ENCODE results near the gene SMR3A.

DNA sequence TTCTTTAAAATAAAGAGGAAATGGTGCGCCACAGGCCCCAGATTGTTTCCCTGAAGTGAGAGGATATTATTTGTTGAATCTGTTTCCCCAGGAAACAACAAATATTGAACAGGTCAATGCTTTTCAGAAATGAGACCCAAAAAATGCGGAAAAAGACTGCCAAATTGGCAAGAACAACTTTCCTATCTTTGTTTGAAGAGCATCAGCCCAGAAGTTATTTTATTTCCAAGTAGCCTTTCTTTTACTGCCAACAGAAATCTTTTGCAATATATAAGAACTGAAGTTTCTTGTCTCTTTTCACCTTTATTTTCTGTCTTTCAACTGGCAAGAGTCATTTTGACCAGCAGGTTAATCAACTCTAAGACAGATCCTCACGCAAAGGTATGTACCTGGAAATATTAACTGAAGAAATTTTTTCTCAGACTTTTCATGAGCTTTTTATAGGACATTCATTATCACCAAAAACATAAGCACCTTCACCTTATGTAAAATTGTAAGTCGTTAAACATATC is at the start of gene SMR3A:
Gene SMR3A (plus strand): TSS at position 299 of the 512 bp plus-strand sequence.
- RAMPAGE, long total RNA = no peak
- RRBS = no CpG with 5 or more reads among the region's 4 CpGs

DNA sequence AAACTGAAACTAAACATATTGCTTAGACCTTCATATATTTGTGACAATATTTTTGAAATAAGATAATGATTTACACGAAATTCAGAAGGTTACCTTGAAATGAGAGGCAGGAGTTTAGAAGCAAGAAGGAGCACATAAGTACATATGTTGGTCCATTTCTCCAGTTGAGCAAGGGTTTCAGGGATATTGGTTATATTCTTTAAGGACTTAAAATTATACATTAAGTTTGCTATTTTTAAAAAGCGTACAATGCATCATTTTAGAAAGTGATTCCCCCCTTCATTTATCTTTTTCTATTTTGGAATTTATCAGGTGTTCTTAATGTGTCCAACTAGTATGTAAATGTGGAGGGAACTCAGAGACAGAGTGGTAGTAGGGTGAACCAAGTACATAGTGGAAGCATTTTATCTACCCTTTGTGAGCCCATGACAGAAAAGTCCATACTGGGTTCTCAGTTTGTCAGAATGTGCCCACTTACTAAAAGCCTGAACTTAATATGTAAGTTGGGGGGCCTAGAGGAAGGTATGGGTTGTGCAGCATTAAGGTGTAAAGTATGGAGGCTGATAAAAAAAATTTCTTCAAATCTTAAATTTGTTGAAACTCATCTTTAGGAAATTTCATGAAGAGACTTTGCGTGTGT is 4.7 kb upstream of the RUFY3 start:
- RAMPAGE, long total RNA = no peak
- RRBS = no CpG with 5 or more reads among the region's 3 CpGs

GRCh38 chr4:70927440-70927762 is 25.2 kb downstream of the MOB1B start:
- RAMPAGE, long total RNA = no peak
- RRBS = no CpG with 5 or more reads among the region's 6 CpGs

GRCh38 chr4:71456734-71457133 is 269.7 kb downstream of the SLC4A4 start:
- RAMPAGE, long total RNA = no peak
- RRBS = no CpG with 5 or more reads among the region's 1 CpG

- RAMPAGE, long total RNA = no peak
- RRBS = no CpG with 5 or more reads among the region's 7 CpGs
Observed at GRCh38 chr4:73139593-73140415, 70.3 kb upstream of the COX18 start.

DNA sequence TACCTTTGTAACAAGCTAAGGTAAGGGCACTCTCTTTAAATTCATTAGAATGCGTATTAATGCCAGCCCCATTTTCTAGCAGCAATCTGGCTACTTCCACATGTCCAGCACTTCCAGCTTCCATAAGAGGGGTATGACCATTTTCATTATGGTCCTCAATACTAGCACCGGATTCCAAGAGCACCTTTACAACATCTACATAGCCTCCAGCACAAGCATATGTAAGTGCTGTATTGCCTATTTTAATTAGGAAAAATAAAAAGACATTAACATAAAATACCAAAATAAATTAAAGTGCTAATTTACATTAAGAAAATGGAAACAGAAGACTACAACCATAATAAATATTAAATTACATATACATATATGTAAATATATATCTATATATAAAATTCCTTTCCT is 84.4 kb upstream of the COX18 start:
- RAMPAGE, long total RNA = no peak
- RRBS = no CpG with 5 or more reads among the region's 2 CpGs

DNA sequence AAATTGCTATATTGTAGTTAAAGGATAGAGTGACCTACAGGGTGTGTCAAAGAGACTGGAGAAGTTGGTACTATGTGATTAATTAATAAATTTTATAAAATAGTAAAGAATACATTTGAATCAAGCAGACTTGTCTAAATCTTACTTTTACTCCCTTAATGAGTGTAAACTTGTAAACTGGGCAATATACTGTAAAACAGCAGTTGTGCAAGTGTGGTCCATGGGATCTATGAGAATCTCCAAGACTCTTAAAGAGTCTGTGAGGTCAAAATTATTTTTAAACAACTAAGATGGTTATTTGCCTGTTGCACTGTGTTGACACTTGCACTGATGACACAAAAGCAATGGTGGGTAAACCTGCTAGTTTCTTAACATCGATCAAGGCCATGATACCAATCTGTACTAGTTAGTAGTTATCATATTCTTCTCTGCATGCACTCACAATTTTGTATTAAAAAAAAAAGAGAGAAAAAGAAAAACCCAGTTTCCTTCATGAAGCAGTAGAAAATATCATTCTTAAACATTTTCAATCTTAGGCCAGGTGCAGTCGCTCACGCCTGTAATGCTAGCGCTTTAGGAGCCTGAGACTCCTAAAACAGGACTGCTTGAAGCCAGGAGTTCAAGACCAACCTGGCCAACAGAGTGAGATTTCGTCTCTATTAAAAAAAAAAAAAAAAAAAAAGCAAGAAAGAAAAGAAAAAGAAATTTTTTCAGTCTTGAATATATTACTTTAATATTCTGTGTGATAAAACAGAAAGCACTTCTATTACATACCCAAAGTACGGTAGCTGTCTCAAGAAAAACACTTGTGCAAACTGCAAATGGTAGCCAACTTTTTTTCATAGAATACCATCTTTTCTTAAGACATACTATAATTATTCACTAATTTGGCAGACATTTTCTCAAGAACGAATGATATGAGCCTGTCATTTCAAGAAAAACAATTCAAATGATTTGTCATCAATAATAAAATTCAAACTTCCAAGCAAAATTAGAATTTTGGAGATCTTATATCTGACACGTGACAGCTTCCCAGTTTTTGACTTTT is 44.1 kb downstream of the ANKRD17 start:
- RAMPAGE, long total RNA = no peak
- RRBS = no CpG with 5 or more reads among the region's 8 CpGs

DNA sequence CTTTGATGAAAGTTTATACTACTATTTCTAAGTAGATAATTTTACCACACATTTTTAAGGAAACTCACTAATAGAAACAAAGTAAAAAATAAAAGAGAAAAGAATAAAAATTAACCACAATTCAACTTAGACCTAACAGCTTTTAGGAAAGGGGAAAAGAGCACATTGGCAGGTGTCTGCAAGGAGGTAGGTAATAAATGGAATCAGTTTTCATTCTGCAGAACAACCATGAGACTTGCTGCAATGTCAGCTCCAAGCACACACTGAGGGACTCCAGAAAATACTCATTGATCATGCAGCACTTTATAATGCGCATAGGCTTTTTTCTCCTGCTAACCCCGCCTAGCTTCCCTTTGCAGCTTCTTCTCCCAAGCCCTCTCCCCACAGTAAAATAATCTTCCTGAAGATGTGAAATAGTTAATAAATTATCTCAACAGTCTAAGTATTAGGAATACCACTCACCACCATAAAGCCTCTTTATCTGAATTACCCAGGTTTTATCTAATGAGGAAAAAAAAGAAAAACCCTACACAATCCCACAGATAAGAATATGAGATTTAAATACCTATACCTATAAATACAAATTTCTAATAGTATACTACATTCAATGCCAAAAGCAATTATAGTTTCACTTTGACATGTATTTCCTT is 36.8 kb downstream of the ANKRD17 start:
- RAMPAGE, long total RNA = no peak
- RRBS = no CpG with 5 or more reads among the region's 2 CpGs

GRCh38 chr4:73421076-73421781 is 14.8 kb upstream of the AFP start:
- RAMPAGE, long total RNA = no peak
- RRBS = no CpG with 5 or more reads among the region's 3 CpGs

DNA sequence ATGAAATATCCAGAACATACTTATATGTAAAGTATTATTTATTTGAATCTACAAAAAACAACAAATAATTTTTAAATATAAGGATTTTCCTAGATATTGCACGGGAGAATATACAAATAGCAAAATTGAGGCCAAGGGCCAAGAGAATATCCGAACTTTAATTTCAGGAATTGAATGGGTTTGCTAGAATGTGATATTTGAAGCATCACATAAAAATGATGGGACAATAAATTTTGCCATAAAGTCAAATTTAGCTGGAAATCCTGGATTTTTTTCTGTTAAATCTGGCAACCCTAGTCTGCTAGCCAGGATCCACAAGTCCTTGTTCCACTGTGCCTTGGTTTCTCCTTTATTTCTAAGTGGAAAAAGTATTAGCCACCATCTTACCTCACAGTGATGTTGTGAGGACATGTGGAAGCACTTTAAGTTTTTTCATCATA is 2.3 kb downstream of the CXCL8 start:
- RAMPAGE, long total RNA = no peak
- RRBS = no CpG with 5 or more reads among the region's 2 CpGs

DNA sequence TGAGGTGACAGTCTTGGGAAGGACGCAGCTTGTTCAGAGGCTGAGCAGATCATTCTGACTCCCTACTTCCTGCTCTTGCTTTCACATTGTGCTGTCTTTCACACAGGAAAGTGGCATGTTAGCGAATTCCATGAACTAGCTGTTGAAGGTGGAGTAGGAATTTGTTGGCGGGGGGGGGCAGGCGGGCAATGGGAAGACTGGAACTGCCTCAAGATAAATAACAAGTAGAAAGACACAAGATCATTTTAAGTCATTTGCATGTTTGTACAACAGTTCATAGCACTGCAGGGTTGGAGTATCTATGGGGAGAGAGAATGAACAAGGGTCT is 2.4 kb downstream of the PF4V1 start:
- RAMPAGE, long total RNA = no peak
- RRBS = no CpG with 5 or more reads among the region's 4 CpGs

DNA sequence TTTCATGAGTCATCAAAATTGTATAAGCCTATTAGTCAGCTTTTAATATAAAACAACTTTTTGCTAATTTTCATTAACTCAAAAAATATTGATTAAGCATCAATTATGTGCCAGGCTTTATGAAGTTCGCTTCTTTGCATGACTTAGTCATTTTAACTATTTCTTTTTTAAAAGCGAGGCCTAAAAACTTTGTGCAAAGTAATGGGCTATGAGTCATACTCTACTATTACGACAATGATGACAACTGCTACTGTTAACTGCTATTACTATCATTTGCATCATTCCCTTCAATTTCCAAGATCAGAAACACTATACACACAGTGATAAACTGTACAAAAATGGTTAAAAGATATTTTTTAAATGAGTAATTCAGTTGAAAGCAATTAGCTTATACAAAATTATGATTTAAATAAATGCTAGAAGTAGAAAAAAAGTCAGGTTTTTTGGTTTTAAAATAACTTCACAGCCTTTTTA is 18.3 kb upstream of the CXCL3 start:
- RAMPAGE, long total RNA = no peak
- RRBS = no CpG with 5 or more reads among the region's 3 CpGs

DNA sequence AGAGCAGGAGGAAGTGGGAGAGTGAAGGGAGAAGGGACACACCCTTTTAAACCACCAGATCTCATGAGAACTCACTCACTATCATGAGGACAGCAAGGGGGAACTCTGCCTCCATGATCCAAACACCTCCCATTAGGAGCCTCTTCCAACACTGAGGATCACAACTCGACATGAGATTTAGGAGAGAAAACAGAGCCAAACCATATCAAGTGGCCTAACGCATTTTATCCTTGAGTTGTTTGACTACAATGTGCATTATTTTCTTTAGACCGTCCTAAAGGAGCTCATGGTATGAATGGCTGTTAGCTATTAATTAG is 19.8 kb downstream of the CXCL2 start:
- RAMPAGE, long total RNA = no peak
- RRBS = no CpG with 5 or more reads among the region's 3 CpGs

GRCh38 chr4:74375674-74376321 is 10.9 kb downstream of the EREG start:
- RAMPAGE, long total RNA = no peak
- RRBS = no CpG with 5 or more reads among the region's 7 CpGs

DNA sequence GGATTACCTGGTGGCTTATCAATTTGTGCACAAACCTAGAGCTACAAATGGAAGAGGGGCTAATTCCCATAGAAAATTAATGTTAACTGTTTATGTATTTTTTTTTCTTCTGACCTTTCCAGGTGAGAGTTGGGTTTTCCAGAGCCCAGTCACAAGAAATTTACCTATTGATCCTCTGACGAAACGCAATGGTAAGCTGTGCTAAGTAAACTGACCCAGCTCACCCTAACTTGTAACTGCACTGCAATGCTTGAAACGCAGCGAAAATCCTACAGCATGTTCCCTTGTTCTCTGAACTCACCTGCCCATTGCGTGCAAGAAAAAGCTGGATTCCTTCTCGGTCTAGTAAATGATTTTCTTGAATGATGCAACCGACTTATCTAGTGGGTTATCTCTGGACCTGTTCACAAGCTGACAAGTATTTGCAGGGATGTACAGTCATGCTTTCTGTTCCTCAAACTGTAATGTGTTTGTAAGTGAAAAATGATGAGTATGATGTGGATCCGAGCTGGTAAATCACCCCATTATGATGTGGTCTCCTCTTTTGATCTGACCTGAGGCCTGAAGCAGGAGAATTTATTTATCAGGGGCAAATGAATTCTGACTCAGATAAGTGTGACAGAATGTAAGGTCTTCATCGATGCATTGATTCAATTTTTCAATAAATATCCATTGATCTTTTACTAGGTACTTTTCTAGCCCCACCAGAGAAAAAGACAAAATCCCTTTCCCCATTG is 140.1 kb downstream of the BTC start:
- RAMPAGE, long total RNA = no peak
- RRBS = no CpG with 5 or more reads among the region's 9 CpGs

GRCh38 chr4:74933696-74934054 is 759 bp downstream of the PARM1 start:
- RAMPAGE, long total RNA = no peak
- RRBS = 1% methylated on average over 5 of the region's 19 CpGs

DNA sequence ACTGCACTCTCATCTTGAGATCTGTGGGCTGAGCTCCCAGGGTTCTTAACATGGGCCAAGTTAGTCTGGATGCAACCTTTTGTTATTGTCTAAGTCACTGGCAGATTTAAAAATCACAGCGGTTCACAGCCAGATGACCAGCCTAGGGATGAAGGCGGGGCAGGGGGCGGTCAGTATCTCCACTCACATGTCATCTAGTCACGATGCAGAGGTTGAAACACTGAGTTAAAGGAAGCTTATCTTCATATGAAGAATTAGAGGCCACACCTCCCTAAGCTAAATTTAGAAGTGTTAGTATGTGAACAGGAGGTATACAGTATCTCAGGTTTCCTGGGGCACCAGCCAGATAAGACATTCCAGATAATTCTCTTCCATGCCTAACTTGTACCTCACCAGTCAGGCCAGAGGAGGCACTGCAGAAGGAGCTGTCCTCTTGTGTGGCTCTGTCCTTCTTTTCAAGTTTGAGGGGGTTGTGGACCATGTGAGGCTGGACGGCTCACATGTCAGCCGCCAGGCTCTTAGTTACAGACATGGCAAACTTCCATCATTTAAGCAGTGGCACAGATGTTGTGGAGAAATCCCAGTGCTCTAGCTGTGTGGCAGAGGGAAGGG is 37.1 kb downstream of the PARM1 start:
- RAMPAGE, long total RNA = no peak
- RRBS = no CpG with 5 or more reads among the region's 6 CpGs

- RAMPAGE, long total RNA = no peak
- RRBS = no CpG with 5 or more reads among the region's 6 CpGs
Observed at GRCh38 chr4:75244361-75244821, 269.8 kb downstream of the RCHY1 start.

DNA sequence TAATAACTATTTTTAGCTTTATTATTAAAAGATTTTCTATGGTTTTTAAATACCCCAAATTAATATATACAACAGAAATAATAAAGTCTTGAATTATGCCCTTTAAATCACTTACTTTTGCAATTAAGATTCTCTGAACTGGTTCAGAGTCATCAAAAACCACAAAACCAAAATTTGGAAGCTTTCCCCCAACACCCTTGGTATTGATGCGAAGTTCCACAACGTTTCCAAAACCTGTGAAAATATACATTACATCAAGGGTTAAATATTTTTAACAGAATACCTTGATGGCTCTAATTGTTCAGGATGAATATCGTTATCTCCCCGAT is 15.9 kb upstream of the CDKL2 start:
- RAMPAGE, long total RNA = no peak
- RRBS = no CpG with 5 or more reads among the region's 4 CpGs

DNA sequence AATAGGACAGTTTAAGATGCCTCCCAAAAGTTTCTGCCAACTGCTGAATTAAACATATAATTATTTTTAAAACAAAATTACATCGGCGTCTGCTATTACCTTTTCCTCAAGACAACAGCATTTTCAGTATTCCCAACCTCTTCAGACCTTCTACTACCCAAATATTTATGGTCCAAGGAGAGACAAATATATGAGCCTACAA is 19.0 kb upstream of the CDKL2 start:
- RAMPAGE, long total RNA = no peak
- RRBS = no CpG with 5 or more reads among the region's 2 CpGs